Sigmoid colon (tissue), 4 donors: ENCODE measurements around a stretch of chr17.

GRCh38 chr17:8878765-8879412 lies 11.4 kb upstream of the PIK3R6 start:
- PRO-cap: no peak
- RAMPAGE, long total RNA, 4 experiments: no peak in any of the 4 experiments

DNA sequence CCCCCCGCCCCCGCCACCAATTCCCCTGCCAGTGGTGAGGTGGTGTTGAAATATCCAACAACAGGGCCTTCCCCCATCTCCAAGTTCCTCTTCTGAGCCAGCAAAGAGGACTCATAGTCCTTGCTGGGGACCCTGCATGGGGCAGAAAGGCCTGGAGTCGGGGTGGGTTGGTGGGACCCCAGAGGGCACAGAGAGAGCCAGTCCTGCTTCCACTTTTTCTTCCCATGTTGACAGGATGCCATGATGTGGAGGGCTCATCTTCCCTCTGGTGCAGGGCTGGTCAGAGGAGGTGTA lies 49.0 kb upstream of the PIK3R6 start:
- PRO-cap: no peak
- RAMPAGE, long total RNA, 4 experiments: no peak in any of the 4 experiments

DNA sequence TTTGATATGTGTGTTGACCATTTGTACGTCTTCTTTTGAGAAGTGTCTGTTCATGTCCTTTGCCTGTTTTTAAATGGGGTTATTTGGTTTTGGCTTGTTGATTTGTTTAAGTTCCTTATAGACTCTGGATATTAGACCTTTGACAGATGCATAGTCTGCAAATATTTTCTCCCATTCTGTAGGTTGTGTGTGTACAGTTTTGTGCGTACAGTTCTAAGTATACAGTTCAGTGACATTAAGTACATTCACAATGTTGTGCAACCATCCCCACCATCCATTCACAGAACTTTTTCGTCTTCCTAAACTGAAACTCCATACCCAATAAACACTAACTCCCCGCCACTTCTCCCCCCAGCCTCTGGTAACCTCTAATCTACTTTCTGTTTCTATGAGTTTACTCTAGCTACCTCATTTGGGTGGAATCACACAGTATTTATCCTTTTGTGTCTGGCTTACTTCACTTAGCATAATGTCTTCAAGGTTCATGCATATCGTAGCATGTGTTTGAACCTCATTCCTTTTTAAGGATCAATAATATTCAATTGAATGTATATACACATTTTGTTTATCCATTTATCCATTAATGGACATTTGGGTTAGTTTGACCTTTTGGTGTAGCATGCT lies 14.3 kb downstream of the PIK3R5 start:
- PRO-cap: no peak
- RAMPAGE, long total RNA, 4 experiments: no peak in any of the 4 experiments

GRCh38 chr17:8964497-8965375 lies 771 bp downstream of the PIK3R5 start:
- PRO-cap: no peak
- RAMPAGE, long total RNA, 4 experiments: no peak in any of the 4 experiments

DNA sequence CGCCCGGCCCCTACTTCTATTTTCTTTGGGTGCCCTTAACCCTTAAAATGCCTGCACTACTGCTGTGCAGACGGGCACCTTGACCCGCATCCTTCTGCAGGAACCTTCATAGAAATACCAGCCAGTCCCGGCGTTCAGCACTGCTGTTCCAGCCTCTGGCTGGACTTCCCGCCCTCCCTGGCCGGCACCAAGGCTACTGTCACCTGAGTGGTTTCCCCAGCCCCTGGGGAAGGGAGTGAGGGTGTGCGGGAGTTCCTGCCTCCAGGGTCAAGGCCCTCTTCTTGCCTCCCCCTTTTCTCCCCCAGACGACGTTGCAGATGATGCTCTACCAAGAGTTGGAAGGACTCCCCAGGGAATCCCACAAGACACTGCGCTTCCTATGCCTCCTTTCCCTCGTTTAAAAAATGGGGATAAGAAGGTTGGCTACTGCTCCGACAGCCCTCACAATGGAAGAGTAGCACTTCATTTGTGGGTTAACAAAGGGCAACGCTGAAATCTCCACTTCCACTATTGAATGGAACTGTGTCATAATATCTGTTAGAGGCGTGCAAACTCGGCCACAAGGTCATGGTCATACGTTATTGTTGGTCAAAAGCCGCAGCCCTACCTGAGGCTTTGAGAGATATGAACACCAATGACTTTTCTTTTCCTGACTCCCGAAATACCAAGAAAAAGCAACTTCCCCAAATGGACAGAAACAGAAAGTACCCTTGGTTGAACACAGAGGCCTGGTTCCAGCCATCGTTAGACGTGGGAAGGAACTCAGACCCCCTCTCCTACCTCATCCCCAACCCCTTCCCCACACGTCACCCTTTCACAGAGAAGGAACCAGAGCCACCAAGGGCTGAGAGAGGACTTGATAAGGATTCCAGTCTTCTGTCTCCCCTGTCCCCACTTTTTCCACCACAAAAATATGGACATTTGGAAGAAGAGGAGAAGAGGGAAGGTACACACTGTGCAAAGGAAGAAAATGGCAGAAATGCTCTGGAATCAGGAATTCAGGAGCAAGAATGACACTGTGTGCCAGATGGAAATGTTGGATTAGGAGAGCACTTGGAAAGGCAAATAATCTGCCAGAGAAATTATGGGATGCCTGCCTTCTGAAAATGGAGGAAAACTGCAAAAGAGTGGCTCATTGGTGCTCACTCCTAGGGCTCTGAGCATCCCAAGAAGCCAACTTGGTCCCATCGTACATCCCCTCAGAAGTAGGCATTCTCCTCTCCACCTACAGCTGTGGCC lies 1.4 kb upstream of the PIK3R5 start:
- PRO-cap: no peak
- RAMPAGE, long total RNA, 4 experiments: no peak in any of the 4 experiments

GRCh38 chr17:9218828-9219349 lies 197.6 kb downstream of the NTN1 start:
- PRO-cap: no peak
- RAMPAGE, long total RNA, 4 experiments: no peak in any of the 4 experiments

DNA sequence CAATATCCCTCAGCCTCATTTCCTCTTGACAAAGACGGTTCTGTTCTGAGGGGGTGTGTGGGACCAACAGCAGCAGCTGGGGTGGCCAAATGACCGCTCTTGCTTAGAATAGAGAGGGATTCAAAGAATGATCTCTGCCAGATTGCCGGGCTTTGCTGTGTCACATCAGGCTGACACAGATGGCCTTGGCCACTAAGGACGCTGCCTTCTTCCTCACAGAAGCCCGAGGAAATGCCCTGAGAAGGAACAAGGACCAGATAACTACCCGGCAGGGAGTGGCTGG lies 250.7 kb downstream of the NTN1 start:
- PRO-cap: no peak
- RAMPAGE, long total RNA, 4 experiments: no peak in any of the 4 experiments

DNA sequence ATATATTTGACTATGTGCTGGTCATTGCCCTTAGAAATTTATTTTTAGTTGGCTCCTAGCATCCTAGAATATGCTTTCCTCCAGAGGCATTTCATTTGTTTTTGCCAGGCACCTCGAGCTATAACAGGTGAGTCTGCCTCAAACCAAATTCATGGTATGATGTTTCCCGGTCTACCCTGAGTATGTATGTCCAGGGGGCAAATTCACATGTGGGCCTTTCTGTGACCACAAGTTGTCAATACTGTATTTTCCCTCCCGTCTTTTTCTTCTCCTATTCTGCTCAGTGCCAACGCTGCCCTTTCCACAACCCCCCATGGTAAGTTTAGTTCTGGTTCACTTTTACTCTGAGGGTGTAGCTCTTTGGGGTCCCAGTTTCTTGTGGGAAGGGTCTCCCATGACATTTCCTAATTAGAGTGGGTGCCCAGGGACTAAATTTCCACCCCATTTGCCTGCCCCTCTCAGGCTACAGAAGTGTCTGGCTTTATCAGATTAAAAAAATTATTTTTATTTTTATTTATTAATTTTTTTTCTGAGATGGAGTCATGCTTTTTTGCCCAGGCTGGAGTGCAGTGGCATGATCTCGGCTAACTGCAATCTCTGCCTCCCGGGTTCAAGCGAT lies 203.5 kb downstream of the STX8 start:
- PRO-cap: no peak
- RAMPAGE, long total RNA, 4 experiments: no peak in any of the 4 experiments

DNA sequence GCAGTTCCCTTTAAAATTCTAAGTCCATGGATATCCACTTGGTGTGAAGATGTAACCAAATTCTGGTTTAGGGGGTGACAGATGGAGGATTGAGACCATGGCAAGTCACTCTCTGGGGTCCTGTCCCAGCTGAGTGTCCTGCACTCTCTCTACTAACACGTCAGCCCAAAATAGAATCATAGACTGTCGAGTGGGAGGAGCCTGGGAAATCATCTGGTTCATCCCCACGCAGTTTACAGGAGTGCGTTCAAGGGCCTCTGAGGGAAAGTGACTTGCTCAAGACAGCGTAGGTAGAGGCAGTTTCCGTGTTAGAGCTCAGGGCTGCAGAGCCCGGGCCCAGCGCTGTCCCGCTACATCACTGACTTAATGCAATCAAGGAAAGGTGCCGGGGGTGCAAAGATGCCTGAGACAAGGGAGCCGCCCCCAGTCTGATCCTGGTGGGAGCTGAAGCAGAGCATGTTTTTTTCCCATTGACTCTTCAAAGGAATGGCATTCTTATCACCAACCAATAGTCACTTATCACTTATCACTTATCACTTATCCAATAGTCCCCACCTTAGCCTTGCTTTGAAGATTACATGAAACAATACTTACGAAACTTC lies 10.3 kb downstream of the GSG1L2 start:
- PRO-cap: no peak
- RAMPAGE, long total RNA, 4 experiments: no peak in any of the 4 experiments

DNA sequence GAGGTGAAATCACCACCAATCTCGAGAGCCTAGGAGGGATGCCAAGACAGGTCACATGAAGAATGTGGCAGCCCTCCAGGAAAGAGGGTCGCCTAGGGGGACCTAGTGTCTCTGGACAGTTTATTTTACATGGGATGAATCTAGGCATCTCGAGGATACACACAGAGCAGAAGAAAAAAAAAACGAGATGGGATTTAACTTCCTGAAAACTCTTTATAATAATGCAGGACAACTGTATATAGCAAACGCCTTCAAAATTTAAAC lies 5.3 kb upstream of the RCVRN start:
- PRO-cap: no peak
- RAMPAGE, long total RNA, 4 experiments: no peak in any of the 4 experiments

GRCh38 chr17:10052347-10052944 lies 146.0 kb downstream of the GAS7 start:
- PRO-cap: no peak
- RAMPAGE, long total RNA, 4 experiments: no peak in any of the 4 experiments

DNA sequence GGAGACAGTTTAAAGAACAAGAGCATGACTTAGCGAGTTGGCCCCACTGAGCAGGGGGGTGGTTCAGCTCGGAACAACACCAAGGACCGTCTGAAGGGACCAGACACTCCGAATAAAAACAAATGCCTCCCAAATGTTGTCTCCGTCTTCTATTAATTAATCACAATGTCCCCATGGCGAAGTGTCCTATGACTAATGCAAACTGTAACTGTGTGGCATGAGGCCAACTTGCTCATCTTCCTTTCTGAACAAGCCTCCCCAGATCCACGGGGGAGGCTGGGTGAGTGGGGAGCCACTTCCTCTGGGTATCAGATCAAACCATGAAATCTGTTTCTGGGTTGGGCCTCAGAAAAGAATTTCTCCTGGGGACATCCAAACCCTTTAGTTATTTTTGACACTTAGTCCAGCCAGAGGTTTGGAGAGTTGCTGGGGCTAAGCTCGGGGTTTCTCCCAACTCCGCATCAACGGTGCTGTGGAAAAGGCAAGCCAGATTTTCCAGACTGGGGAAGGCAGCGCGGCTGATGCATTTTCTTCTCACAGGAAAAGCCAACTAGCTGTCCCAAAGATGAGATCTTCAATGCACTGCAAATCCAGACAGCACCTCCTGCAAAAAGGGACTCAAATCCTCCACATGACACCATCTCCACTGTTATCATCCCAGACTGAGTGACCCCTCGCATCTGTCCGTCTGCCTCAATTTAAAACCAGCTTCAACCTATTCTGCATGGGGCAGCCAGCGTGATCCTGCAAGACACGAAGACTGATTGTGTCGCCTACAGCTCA lies 62.3 kb downstream of the GAS7 start:
- PRO-cap: no peak
- RAMPAGE, long total RNA, 4 experiments: no peak in any of the 4 experiments

DNA sequence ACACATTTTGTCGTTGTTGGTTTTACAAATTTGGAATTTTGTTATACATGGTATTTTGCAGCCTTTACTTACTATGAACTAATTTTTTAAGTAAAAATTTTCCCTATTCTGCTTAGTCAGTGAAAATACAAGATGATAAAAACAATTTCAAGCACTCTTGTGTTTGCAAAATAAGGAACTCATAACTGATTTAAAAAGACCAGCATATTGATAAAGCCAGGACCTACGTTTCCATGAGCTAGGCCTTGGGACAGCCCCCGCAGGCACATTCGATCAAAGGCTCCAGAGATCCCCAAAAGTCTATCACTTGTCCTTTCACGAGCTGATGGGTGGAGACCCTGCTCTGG lies 31.8 kb downstream of the GAS7 start:
- PRO-cap: no peak
- RAMPAGE, long total RNA, 4 experiments: no peak in any of the 4 experiments

DNA sequence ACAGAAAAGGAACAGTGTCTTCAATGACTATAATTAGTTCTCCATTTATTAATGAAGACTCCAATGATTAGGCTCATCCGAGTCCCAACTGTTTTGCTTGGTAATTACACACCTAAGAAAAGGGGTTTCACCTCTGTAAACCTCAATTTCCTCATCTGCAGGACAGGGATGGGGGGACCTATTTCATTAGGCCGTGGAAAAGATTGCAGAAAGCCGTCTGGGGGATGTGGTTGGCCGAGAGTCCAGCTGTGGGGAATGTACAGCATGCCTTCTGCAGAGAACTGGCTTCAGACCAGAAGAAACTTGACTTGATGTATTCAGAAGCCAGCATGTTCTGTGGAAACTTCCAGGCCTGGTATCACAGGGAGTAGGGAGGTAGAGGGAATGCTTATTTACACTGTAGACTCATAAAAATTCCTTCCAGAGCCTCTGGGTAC lies 11.6 kb upstream of the GAS7 start:
- PRO-cap: no peak
- RAMPAGE, long total RNA, 4 experiments: no peak in any of the 4 experiments

- PRO-cap: no peak
- RAMPAGE, long total RNA, 4 experiments: no peak in any of the 4 experiments
These were observed 51.8 kb downstream of the MYH3 start for GRCh38 chr17:10605237-10605698.

DNA sequence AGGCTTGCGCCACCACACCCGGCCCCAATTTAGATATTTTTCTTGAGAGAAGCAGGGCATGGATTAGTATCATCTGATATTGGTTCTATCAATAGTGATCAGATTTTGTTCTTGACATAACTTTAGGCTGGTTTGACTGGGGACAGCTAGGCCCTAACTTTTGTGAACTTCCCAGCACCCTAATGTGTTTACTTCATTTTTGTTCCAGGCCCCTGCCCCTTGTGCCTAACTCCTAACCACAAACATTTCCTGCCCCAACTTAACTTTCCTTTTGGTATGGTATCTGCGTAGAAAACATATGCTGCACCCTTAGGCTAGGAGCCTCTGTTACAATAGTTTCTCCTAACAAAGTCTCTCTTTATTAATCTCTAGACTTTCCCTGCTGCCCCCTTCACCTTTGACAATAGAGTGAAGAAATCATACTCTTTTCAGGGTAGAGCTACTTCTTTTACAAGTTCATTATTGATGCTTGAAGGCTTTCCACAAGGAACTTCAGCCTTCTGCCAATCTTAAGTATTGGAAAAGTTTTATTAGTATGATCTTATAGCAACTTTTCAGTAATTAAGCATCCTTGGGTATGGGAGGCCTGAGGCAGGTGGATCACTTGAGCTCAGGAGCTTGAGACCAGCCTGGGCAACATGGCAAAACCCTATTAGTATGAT lies 2.5 kb downstream of the ADPRM start:
- PRO-cap: no peak
- RAMPAGE, long total RNA, 4 experiments: no peak in any of the 4 experiments

- PRO-cap: no peak
- RAMPAGE, long total RNA, 4 experiments: no peak in any of the 4 experiments
These were observed 13.5 kb downstream of the TMEM220 start for GRCh38 chr17:10716280-10716809.

DNA sequence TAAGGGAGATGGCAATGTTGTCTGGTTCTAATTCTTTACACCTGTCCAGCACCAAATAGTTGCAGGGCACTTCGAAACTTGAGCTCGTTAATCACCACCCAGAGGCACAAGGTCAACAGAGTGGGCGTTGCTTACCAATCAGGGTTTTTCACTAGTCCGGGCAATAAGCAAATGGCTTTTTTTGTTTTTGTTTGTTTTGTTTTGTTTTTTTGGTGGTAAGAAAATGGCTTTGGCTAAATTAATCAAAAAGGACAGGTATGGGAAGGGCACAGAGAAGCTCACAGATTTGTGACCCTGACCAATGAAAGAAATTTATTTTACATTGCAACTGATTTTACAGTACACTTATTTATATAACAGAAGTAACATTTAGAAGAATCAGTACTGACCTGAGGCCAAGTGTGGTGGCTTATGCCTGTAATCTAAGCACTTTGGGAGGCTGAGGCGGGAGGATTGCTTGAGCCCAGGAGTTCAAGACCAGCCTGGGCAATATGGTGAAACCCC lies 28.4 kb upstream of the TMEM220 start:
- PRO-cap: no peak
- RAMPAGE, long total RNA, 4 experiments: no peak in any of the 4 experiments

DNA sequence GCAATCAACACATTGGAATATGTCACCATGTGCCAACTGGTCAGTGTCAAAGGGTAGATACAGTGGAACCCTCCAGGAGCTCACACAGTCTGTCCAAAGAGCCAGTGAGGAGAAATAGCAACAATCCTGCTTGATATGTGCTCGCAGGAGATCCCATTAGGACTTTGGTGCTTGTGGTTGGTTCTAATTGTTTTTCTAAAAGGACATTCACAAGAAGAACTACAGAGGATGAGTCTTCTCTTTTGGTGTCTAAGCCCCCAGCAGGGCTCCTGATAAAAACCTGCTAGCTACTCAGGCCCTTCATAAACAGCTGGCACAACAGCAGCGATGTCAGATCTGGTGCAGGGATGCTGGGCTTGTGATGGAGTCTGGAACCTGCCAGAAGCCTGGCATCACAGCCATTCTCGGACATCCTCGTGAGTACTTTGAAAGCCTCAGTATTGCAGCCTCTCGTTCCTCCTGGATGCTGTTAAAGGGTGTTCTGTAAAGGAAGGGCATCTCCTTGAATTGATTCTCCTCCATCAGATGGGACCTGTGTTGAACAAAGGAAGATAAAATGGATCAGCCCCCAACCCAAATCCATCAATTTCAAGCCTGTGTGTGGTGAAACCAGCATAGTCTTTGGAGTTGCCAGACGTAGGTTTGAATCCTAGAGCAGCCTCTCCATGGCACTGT lies 8.3 kb downstream of the TMEM238L start:
- PRO-cap: no peak
- RAMPAGE, long total RNA, 4 experiments: no peak in any of the 4 experiments

GRCh38 chr17:10796282-10797124 lies 7.4 kb downstream of the TMEM238L start:
- PRO-cap: no peak
- RAMPAGE, long total RNA, 4 experiments: no peak in any of the 4 experiments